ENCODE measurements around a stretch of chr19.

- PRO-cap, result no peak
- RAMPAGE, long total RNA, result no peak
Observed at GRCh38 chr19:13975766-13976358, 23.6 kb downstream of the DCAF15 start.

GRCh38 chr19:13986959-13988030 lies 18.8 kb downstream of the RFX1 start:
- PRO-cap, result no peak
- RAMPAGE, long total RNA, result no peak

DNA sequence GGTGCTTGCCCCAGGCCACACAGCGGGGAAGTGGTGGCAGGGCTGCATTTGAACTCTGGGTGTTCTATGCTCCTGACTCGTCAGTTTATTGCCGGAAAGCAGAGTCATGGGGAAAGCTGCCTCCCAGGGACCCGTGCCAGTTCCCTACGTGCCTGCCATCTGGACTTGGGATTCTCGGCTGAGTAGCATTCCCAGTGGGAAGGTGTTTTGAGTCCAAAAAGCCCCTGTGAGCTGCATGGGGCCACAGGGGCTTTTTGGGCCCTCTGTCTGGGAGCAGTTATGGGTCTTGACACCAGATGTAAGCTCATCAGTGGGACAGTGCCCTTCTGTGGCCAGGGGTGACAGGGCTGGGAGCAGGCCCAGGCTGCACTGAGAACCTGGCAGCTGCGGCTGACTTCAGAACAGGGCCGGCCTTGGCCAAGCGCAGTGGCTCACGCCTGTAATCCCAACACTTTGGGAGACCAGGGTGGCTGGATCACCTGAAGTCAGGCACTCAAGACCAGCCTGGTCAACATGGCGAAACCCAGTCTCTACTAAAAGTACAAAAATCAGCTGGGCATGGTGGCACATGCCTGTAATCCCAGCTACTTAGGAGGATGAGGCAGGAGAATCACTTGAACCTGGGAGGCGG lies 10.9 kb downstream of the RFX1 start:
- PRO-cap, result no peak
- RAMPAGE, long total RNA, result no peak

DNA sequence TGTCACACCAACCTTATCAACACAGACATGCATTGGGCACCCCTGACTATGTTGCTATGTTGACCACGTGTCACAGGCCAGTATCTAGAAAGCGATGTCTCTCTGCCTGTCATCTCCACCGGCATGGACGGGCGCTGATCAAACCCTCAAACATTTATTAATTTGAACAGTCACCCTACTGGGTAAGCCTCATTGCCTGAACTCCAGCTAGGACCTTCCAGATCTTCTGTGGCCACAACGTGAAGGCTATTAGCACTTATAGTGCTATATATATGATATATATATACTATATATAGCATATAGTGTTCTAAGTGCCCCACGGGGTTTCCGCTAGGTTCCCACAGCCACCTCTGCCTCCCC lies 1.9 kb downstream of the PALM3 start:
- PRO-cap, result no peak
- RAMPAGE, long total RNA, result no peak

DNA sequence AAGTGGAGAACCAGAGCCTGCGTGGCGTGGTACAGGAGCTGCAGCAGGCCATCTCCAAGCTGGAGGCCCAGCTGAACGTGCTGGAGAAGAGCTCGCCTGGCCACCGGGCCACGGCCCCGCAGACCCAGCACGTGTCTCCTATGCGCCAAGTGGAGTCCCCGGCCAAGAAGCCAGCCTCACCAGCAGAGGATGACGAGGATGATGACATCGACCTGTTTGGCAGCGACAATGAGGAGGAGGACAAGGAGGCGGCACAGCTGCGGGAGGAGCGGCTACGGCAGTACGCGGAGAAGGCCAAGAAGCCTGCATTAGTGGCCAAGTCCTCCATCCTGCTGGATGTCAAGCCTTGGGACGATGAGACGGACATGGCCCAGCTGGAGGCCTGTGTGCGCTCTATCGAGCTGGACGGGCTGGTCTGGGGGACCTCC lies 1.9 kb upstream of the MISP3 start:
- PRO-cap, result no peak
- RAMPAGE, long total RNA, result no peak

DNA sequence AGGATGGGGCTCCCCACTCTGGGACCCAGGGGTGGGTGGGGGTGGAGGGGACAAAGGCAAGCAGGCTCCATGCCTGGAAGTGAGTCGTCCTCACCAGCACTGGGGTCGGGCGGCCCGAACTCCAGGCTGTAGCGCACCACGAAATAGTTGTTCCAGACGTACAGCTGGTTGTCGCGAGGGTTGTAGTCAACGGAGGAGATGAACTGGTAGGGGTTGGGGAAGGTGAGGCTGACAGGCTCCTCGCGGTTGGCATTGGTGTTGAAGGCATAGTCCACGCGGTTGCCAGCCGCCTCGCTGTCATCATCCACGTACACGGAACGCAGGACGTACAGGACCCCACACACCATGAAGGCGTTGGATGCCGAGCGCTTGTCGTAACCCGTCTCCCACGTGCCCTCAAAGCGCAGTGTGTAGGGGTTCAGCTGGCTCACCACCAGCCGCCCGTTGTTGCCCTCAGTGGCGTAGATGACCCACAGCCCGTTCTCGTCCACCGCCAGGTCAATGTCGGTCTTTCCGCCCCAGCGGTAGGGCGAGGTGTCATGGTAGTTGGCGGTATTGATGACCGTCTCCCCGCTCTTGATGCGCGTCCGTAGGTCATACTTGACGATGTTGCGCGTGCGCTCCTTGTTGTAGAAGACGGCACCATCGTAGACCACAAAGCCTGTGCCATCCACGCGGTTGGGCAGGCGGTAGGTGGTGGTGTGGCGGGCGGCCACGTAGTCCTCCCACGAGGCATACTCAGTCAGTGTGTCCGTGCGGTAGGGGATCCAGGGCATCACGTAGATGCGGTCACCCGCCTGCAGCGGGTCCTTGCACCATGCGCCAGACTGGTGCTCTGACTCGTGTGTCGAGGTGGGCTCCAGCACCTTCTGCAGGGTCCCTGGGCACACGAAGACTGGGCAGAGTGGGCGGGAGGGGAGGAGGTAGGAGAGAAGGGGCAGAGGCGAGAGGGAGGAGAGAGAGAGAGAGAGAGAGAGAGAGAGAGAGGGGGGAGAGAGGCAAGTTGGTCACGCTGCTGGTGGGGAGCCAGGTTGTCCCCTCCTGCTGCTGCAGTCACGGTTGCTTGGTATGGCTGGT lies 26.5 kb upstream of the ASF1B start:
- PRO-cap, result no peak
- RAMPAGE, long total RNA, result no peak

DNA sequence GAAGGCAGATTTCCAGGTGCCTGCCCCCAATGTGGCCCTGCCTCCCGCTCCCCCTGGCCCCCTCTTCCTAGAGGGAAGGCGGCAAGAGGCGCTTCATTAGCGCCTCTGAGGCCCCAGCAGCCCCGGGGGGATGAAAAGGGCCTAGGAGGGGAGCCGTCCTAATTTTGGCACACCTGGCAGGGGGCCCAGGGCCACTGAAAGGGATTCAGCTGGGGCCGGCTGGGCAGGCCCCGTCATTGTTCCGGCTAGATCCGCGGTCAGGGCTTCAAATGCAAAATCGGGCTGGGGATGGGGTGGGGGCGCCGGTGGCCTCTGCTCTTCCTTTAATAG lies 41.5 kb upstream of the ADGRL1 start:
- PRO-cap, result bidirectional peak, plus-strand start at position 274 of the sequence, minus-strand start at position 242 of the sequence
- RAMPAGE, long total RNA, result no peak

GRCh38 chr19:14333328-14333907 lies 47.8 kb upstream of the ADGRE5 start:
- PRO-cap, result no peak
- RAMPAGE, long total RNA, result no peak

- PRO-cap, result no peak
- RAMPAGE, long total RNA, result no peak
Observed at GRCh38 chr19:14390446-14391220, 9.4 kb downstream of the ADGRE5 start.

GRCh38 chr19:14393199-14393895 lies 12.1 kb downstream of the ADGRE5 start:
- PRO-cap, result bidirectional peak, plus-strand start at chr19:14393552, minus-strand start at chr19:14393378
- RAMPAGE, long total RNA, result no peak

DNA sequence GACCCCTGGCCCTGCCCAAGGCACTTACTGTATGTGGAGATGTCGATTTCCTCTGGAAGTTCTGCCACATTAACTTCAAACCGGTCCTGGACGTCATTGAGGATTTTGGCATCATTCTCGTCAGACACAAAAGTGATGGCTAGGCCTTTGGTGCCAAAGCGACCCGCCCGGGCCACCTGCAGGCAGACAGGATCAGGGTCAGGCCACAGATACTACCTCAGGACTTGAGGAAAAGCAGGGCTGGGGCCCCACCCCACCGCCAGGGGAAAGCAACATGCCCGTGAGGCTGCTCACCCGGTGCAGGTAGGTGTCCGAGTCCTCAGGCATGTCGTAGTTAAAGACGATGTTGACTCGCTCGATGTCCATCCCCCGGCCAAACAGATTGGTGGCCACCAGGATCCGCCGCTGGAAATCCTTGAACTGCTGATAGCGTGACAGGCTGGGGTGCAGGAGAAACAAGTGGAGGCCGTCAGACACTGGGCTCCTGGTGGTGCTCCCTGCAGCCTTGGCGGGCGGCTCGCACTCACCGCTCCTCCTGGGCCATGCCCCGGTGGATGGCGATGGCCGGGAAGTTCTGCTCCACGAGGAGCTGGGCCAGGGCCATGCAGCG lies 10.0 kb downstream of the DDX39A start:
- PRO-cap, result no peak
- RAMPAGE, long total RNA, result no peak

GRCh38 chr19:14410728-14411250 lies 8.4 kb downstream of the DDX39A start:
- PRO-cap, result no peak
- RAMPAGE, long total RNA, result no peak

DNA sequence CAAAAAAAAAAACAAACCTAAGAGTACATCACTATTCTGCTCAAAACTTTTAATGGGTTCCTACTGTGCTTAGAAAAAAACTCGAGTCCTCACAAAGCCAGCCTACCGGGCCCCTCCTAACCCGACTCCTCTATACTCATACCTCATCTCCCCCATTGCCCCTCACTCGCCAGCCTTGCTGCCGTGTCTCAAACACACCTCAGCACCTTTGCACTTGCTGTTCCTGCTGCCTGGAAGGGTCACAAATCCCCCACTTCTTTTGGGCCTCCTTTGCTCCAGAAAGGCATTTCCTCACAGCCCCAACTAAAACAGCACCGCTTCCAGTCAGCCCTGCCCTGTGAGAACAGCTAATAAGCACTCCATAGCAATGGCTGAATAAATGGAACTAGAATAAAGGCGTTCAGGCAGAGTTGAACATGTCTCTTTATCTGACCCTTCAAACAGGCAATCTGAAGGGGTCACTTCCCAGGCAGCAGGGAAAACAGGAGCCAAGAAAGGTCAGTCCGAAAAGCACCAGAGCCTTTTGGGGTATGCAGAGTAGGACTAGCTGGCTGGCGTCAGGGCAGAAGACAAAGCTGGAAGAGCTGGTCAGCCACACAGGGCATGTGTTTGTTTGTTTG lies 3.0 kb downstream of the DDX39A start:
- PRO-cap, result no peak
- RAMPAGE, long total RNA, result no peak

- PRO-cap, result bidirectional peak, plus-strand start at chr19:14472422, minus-strand start at chr19:14472286; bidirectional peak, plus-strand start at chr19:14472739, minus-strand start at chr19:14472828
- RAMPAGE, long total RNA, result no peak
Observed at GRCh38 chr19:14472033-14473102, 2.8 kb downstream of the PTGER1 start.

GRCh38 chr19:14494556-14495693 lies 1.0 kb downstream of the GIPC1 start:
- PRO-cap, result no peak
- RAMPAGE, long total RNA, result no peak

DNA sequence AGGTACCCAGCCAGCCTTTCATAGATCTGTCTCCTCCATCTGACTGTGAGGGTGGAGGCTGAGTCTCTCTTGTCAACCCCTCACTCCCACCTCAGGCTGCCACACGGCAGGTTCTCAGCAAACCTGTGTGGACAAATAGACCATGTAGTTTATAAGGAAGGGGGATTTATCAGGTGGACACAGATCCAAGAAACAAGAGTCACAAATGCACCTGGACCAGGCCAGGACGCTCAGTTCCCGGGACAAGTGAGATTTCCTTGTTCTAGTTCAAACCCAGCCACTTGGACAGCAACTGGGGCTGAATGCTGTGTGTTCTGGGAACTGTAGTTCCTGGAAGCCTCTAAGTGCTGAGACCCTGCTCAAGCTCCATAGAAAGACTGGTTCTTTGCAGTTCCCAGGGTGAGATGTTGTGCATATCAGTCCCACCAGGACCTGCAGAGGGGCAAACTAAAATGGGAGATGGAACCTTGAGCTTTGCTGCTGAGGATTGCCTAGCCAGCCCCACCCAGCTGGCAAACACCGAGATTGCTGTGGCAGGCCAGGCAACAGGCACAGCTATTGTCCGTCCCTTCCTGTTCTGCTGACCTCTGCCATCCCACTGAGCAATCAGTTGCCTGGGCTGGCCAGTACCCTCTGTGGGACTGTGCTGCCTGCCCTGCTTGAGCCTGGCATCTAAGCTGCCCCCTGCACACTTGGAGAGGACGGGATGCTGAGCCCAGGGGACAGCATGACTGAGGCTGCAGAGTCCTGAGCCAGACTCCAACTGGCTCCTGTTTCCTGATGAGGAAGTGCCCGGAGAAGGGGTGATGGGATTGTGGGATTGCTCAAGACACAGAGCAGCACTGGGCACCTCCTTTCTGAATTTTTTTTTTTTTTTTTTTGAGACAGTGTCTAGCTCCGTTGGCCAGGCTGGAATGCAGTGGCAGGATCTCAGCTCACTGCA lies 1.4 kb upstream of the GIPC1 start:
- PRO-cap, result bidirectional peak, plus-strand start at position 375 of the sequence, minus-strand start at position 248 of the sequence
- RAMPAGE, long total RNA, result no peak

GRCh38 chr19:14512572-14513542 lies 5.3 kb downstream of the DNAJB1 start:
- PRO-cap, result no peak
- RAMPAGE, long total RNA, result no peak

- PRO-cap, result no peak
- RAMPAGE, long total RNA, result no peak
Observed at GRCh38 chr19:14558133-14558746, 13.6 kb downstream of the NDUFB7 start.

GRCh38 chr19:14714741-14715047 lies 24.8 kb downstream of the ZNF333 start:
- PRO-cap, result no peak
- RAMPAGE, long total RNA, result no peak

GRCh38 chr19:14763523-14764334 lies 14.6 kb downstream of the ADGRE2 start:
- PRO-cap, result no peak
- RAMPAGE, long total RNA, result no peak

Data from GM23338 (cell line).